ENCODE measurements around a stretch of chr1.

DNA sequence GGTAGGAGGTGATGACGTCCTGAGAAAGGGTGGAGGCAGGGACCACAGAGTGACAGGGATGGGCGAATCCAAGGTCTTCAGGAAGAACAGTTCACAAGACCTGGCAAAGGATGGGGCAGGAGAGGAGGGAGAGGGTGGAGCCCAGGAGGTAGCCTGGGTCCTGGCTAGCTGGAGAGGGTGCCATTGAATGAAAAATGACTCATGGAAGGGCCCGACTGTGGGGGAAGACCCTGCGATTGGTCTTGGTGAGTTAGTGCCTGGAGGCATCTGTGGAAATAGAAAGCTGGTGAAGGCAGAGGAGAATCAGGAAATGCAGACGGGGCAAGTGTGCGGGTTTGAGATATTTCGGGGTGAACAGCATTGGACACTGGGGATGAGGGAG lies 60.3 kb upstream of the SLC45A1 start:
- RRBS: no CpG with 5 or more reads among the region's 7 CpGs

DNA sequence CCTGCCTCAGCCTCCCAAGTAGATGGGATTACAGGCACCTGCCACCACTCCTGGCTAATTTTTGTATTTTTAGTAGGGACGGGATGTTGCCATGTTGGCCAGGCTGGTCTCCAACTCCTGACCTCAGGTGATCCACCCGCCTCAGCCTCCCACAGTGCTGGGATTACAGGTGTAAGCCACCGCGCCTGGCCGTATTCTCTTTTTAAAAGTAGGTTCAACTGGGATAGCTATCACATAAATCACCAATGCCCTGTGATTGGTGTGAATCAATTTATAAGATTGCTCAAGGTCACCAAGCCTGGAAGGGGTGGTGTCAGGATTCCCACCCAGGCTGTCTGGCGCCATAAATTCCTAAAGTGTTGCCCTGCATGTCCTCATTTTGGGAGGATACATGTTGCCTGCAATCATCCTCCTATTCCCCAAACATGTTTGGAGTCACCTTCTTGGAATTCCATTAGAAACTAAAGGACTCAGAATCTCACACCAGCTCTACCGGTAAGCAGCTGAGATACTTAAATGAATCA lies 54.3 kb upstream of the SLC45A1 start:
- RRBS: no CpG with 5 or more reads among the region's 7 CpGs

GRCh38 chr1:8312205-8312756 lies 5.6 kb upstream of the SLC45A1 start:
- RRBS: no CpG with 5 or more reads among the region's 7 CpGs

- RRBS: no CpG with 5 or more reads among the region's 13 CpGs
These were observed 5.8 kb downstream of the SLC45A1 start for GRCh38 chr1:8323660-8324207.

- RRBS: 97% methylated on average over 4 of the region's 67 CpGs
These were observed 40.4 kb downstream of the SLC45A1 start for GRCh38 chr1:8357886-8359225.

GRCh38 chr1:8378450-8379054 lies 60.6 kb downstream of the SLC45A1 start:
- RRBS: no CpG with 5 or more reads among the region's 8 CpGs

- RRBS: no CpG with 5 or more reads among the region's 9 CpGs
These were observed 73.2 kb downstream of the SLC45A1 start for GRCh38 chr1:8390771-8391904.

GRCh38 chr1:8396664-8397541 lies 79.0 kb downstream of the SLC45A1 start:
- RRBS: no CpG with 5 or more reads among the region's 6 CpGs

- RRBS: no CpG with 5 or more reads among the region's 6 CpGs
These were observed 100.3 kb downstream of the SLC45A1 start for GRCh38 chr1:8418060-8418770.

- RRBS: 3% methylated on average over 51 of the region's 83 CpGs
These were observed 105.5 kb downstream of the SLC45A1 start for GRCh38 chr1:8423264-8424062.

GRCh38 chr1:8427328-8428148 lies 109.6 kb downstream of the SLC45A1 start:
- RRBS: no CpG with 5 or more reads among the region's 9 CpGs

DNA sequence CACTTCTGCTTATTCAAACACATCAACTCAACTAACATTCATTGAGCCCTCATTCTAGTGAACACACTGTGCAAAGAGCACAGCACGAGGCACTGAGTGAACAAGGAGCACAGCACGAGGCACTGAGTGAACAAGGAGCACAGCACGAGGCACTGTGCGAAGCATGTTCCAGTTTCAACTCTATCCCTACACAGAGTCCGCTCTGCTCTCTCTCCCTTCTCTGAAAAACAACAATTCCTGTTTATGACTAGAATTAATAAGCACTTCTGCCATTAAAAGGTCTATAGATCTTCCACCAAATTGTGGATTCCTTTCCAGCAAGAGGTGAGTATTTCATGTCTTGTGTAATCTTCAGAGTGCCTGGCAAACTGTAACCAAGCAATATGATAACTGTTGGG lies 114.4 kb downstream of the SLC45A1 start:
- RRBS: no CpG with 5 or more reads among the region's 5 CpGs

- RRBS: no CpG with 5 or more reads among the region's 5 CpGs
These were observed 155.2 kb downstream of the SLC45A1 start for GRCh38 chr1:8472911-8473669.

- RRBS: no CpG with 5 or more reads among the region's 6 CpGs
These were observed 229.7 kb downstream of the RERE start for GRCh38 chr1:8587554-8588267.

DNA sequence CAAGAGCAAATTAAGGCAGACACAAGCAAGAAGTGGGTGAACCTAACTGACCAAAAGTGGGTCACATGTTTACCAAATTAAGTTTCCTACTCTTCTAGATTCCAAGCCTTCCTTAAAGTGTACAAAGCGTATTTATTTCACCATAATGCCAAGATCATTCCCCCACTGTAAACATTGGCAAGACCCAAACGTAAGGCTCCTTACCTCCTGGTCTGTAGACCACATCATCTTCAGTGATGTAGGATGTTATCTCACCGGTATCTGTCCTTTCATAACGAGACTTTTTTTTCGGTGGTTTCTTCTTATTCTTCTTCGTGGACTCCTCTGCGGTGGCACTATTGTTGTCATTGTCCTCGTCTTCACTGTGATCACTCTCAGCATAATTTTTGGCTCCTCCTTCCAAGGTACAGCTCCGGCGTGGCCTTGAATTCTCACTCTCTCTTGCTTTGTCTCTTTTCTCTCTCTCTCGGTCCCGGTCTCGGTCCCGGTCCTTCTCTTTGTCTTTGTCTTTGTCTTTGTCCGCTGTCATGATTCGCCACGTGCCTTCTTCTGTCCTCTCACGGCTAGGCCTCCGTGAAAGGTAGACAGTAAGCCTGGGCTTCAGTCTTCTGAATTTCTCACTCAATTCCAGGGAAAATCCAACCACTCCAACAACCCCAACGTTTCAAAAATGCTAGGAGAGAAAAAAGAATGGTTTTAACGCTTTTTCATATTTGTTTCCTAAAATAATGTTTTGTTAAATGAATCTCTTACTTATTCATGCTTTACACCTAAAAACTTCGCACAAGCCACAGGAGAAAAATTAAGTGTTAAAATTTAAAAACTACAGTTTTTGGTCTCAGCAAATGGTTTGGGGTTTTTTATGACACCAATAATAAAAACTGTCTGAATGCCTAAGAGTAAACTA lies 161.4 kb downstream of the RERE start:
- RRBS: no CpG with 5 or more reads among the region's 22 CpGs

GRCh38 chr1:9029192-9029624 lies 3.0 kb upstream of the SLC2A7 start:
- RRBS: no CpG with 5 or more reads among the region's 3 CpGs

DNA sequence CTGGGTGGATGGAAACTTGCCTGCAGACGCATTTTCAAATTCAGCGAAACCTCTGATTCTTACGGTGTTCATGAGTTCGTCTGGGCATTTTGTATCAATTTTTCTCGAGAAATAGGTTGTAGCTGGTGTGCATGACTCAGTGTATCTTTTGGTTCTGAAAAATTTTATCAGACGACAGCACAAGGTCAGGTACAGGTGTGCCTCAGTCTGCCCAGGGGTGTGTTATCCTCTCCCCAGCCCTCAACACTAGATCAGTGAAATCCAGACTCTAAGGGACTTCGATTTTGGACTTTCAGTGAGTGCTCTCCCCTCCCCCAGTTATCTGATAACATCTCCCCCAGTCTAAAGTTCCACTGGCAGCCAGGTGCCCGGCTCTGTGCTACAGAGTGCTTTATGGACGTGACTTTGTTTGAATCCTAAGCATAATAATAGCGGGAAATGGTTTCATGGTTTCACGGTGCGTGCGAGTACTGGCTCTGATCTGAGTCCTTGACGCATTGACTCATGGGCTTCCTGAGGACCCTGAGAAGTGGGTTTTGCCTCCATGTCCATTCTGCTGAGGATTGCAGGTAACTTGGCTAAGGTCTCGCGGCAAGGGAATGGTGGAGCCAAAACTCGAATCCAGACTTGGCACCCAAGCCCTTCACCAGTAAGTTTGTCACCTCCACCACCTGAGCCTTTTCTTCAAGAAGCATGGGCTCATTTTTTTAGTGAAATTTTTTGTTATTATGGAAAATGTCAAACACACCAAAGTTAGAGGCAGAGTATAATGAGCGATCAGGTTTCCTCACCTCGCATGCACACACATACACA lies 3.2 kb downstream of the SPSB1 start:
- RRBS: no CpG with 5 or more reads among the region's 19 CpGs

- RRBS: 100% methylated on average over 2 of the region's 32 CpGs
These were observed 13.0 kb downstream of the SPSB1 start for GRCh38 chr1:9305412-9306379.

- RRBS: no CpG with 5 or more reads among the region's 24 CpGs
These were observed 22.8 kb downstream of the SPSB1 start for GRCh38 chr1:9315256-9316063.

- RRBS: no CpG with 5 or more reads among the region's 17 CpGs
These were observed 29.9 kb downstream of the SPSB1 start for GRCh38 chr1:9322495-9323003.